Thyroid gland (tissue), 7 donors: ENCODE results near the genes PSMB6 and C1QBP.

DNA sequence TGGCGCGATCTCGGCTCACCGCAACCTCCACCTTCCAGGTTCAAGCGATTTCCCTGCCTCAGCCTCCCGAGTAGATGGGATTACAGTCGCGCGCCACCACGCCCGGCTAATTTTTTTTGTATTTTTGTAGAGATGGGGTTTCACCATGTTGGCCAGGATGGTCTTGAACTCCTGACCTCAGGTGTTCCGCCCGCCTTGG lies 482 bp upstream of the PELP1 start:
- PRO-cap, 2 experiments = no peak in any of the 2 experiments
- RAMPAGE, long total RNA, 5 experiments = no peak in any of the 5 experiments

DNA sequence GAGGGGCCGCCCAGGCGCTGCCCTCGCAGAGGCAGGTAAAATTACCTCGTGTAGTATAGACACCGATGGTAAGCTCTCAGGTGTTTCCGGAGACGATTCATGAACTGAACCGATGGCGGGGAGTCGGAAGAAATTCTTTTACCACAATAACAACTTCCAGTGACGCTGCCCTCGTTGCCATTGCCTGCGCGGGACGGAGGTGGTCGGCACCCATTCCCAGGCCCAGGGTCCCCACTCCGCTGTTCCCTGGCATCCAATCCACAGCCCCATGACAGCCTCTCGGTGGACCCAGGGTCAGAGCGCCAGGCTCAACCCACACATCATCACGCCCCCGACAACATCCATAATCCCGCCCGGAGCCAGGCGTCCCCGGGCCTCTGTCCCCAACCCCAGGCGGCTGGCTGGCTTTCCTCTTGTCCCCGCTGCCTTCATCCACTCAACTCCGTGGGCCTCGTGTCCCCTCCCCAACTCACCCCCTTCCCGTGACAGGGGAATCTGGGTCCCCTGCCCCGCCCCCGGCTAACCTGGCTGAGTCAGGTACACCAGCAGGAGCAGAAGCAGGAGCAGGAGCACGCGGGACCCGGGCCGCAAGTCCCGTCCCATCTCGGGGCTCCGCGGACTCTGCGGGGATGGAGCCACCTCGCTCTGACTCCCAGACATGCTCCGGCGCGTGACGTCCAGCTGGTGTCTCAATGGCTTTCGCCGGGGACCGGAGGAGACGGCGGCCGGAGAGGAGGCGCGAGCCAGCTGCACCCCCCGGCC lies 715 bp upstream of the ZMYND15 start:
- PRO-cap, 2 experiments = peak in 2 of 2 experiments; most common plus-strand start position 548 of the sequence (in 1); most common minus-strand start position 382 of the sequence (in 1)
- RAMPAGE, long total RNA, 5 experiments = no peak in any of the 5 experiments

GRCh38 chr17:4740442-4741032 lies 809 bp upstream of the CXCL16 start:
- PRO-cap, 2 experiments = no peak in any of the 2 experiments
- RAMPAGE, long total RNA, 5 experiments = no peak in any of the 5 experiments

- PRO-cap, 2 experiments = peak in 2 of 2 experiments; most common plus-strand start chr17:4796178 (in 1); most common minus-strand start chr17:4796047 (in 1)
- RAMPAGE, long total RNA, 5 experiments = start-site peak on the plus strand in 4 of 5 experiments, at chr17:4796167-4796191 at its widest, 1,859 to 3,294 reads per replicate
Observed at GRCh38 chr17:4795898-4796322, at the start of gene PSMB6. TSS of gene PSMB6 (plus strand) at chr17:4796164.

- PRO-cap, 2 experiments = no peak in any of the 2 experiments
- RAMPAGE, long total RNA, 5 experiments = no peak in any of the 5 experiments
Observed at GRCh38 chr17:4806510-4806781, 506 bp upstream of the PLD2 start.

GRCh38 chr17:4808166-4808624 lies 1.2 kb downstream of the PLD2 start:
- PRO-cap, 2 experiments = no peak in any of the 2 experiments
- RAMPAGE, long total RNA, 5 experiments = no peak in any of the 5 experiments

DNA sequence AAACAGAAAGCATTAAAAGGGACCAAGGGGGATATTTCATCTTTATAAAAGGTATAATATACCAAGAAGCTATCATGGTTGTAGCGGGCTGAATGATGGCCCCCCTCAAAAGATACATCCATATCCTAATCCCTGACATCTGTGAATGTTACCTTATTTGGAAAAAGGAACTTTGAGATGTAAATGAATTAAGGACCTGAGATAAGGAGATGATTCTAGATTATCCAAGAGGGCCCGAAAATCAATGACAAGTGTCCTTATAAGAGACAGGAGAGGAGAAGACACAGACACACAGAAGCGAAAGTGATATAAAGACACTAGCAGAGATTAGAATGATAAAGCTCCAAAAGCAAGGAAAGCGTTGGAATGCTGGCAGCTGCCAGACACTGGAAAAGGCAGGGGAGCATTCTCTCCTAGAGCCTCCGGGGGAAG lies 12.6 kb upstream of the GP1BA start:
- PRO-cap, 2 experiments = no peak in any of the 2 experiments
- RAMPAGE, long total RNA, 5 experiments = no peak in any of the 5 experiments

DNA sequence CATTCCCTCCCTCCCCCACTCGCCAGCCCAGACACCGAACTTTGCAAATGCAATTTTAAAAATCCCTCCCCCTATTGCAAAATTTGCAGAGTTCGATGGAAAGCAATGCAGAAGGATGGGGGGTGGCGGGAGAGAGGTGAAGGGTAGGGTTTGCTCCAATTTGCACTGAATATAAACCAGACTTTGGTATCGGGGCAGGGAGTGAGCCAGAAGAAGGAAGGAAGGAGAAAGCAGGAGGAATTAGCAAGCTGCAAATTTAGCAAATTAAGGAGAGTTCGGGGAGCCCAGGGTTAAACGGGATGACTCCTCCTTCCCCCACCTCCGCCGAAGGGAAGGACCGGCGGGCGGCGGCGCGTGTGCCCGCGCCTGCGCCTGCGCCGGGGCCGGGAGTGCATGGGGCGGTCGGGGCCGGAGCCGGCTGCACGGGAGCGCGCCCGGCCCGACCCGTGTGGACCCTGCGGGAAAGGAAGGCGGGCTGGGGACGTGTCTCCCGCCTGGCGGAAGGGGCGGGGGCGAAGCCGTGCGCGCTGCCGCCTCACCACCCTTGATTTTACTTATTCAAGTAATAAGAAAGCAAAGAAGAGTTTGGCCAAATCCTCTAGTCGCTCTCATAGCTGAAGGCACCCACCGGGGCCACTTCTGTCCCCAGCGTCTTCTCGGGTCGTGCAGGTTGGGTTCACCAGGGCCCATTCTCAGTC lies 444 bp upstream of the PFN1 start:
- PRO-cap, 2 experiments = peak in 2 of 2 experiments; most common plus-strand start position 88 of the sequence (in 2); most common minus-strand start position 457 of the sequence (in 2)
- RAMPAGE, long total RNA, 5 experiments = start-site peak on the plus strand in 2 of 5 experiments, centred at positions 489 to 530 of the sequence, 5 to 8 reads per replicate; start-site peak on the minus strand in 2 of 5 experiments, centred at positions 345 to 363 of the sequence, 16 to 17 reads per replicate

DNA sequence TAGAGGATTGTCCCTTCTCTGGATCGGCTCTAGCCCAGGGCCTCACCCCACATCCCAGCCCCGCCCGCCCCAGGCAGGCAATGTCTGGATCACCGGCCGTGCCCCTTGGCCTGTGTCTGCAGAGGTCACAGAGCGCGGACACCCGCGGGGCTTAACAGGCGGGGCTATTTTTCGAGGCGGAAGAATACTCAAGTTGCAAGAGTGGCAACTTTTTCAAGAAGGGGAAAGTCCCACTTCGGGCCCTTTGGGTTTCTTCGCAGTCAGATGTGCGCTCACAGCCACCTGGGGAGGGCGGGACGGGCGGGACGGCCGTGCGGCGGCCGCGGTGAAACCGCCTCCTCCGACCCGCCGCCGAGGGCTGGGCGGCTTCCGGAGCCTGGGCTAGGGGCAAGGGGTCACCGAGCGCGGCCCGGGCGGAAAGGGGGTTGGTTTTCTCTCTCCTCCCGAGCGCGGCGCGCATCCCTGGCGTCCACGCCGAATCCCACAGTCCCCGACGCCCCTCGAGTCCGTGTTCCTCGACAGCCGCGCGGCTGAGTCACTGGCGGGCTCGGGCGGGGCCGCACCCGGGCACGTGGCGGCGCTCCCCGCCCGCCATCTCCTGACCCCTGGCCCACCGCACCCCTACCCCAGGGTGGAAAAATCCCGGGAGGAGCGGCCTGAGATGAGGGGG lies 1.1 kb upstream of the PFN1 start:
- PRO-cap, 2 experiments = peak in 2 of 2 experiments; most common plus-strand start position 247 of the sequence (in 2); most common minus-strand start position 127 of the sequence (in 1)
- RAMPAGE, long total RNA, 5 experiments = start-site peak on the plus strand in 1 of 5 experiments, centred at position 325 of the sequence, 9 reads per replicate

DNA sequence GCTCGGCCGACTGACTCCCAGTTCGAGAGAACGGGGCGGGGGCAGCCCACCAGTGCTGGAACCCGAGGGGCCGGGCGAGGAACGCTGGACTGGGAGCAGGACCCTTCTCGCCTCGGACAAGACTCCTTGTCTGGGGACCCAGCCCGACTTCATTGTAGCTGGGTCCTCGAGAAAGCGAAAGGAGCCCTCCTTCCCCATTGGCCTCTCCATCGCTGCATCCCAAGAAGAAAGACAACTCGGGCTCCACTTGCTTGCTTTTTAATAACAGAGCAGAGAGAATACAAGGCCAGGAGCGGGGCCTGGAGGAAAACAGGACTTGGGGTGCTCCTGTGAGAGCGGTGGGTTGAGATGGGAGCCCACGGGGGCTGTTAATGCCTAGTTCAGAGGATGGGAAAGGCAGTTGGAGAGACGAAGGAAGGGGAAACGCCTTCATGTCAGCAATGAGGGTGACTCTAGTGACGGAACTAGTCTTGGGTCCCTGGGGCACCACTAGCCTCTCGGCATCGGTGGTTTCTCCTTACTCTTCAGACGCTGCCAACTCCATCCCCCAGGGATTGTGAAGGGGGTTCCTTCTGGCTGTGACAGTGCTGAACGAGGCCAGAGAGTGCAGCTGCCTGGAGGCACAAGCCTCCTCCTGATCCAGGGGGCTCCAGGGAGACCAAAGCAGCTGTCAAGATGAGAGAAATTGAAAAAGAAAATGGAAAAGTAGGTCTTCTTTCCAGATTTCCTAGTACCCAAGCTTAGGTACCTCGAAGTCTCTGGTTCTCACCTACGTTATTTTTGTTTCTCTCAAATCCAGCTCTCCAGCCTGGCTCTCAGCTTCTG lies 625 bp upstream of the CAMTA2 start:
- PRO-cap, 2 experiments = no peak in any of the 2 experiments
- RAMPAGE, long total RNA, 5 experiments = no peak in any of the 5 experiments

DNA sequence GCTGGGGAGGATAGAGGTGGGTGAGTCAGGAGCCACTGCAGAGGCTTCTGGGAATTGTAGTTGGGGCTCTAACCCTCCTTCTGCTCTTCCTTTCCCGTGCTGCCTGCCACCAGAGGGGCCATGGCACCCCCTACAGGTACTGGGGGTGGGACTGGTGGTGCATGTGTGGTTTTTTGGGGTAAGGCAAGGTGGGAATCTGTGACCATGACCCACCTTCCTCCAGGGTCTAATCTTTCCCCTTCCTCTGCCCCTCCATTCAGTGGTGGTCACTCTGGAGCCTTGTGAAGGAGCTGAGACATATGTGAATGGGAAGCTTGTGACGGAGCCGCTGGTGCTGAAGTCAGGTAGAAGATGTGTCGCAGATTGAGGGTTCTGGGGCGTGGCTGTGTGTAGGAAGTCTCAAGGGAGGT lies 15.5 kb downstream of the SLC52A1 start:
- PRO-cap, 2 experiments = no peak in any of the 2 experiments
- RAMPAGE, long total RNA, 5 experiments = no peak in any of the 5 experiments

GRCh38 chr17:5042052-5042820 lies 7.0 kb upstream of the SLC52A1 start:
- PRO-cap, 2 experiments = no peak in any of the 2 experiments
- RAMPAGE, long total RNA, 5 experiments = no peak in any of the 5 experiments

DNA sequence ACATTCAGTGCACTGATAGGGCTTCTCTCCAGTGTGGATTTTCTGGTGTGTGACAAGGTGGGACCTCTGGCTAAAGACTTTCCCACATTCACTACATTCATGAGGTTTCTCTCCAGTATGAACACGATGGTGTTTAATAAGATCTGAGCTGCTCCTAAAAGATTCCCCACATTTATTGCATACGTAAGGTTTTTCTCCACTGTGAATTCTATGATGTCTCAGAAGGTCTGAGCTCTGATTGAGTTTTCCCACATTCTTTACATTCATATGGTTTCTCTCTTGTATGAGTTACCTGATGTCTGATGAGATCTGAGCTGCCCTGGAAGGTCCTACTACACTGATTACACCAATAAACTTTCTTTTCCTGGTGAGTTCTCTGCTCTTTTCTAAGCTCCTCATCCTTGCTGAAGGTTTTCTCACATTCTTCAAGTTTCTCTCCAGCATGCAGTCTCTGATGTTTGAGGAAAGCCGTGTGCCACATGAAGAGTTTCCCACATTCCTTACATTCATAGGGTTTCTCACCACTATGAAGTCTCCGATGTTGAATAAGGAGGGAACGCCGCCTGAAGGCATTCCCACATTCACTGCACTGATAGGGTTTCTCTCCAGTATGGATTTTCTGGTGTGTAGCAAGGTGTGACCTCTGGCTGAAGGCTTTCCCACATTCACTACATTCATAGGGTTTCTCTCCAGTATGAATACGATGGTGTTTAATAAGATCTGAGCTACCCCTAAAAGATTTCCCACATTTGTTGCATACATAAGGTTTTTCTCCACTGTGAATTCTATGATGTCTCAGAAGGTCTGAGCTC lies 9.8 kb downstream of the ZNF594 start:
- PRO-cap, 2 experiments = no peak in any of the 2 experiments
- RAMPAGE, long total RNA, 5 experiments = no peak in any of the 5 experiments

- PRO-cap, 2 experiments = no peak in any of the 2 experiments
- RAMPAGE, long total RNA, 5 experiments = no peak in any of the 5 experiments
Observed at GRCh38 chr17:5198600-5198858, 6.9 kb upstream of the ZNF594 start.

GRCh38 chr17:5200234-5200875 lies 8.7 kb upstream of the ZNF594 start:
- PRO-cap, 2 experiments = no peak in any of the 2 experiments
- RAMPAGE, long total RNA, 5 experiments = no peak in any of the 5 experiments

- PRO-cap, 2 experiments = no peak in any of the 2 experiments
- RAMPAGE, long total RNA, 5 experiments = no peak in any of the 5 experiments
Observed at GRCh38 chr17:5361099-5361995, 58.1 kb downstream of the NUP88 start.

DNA sequence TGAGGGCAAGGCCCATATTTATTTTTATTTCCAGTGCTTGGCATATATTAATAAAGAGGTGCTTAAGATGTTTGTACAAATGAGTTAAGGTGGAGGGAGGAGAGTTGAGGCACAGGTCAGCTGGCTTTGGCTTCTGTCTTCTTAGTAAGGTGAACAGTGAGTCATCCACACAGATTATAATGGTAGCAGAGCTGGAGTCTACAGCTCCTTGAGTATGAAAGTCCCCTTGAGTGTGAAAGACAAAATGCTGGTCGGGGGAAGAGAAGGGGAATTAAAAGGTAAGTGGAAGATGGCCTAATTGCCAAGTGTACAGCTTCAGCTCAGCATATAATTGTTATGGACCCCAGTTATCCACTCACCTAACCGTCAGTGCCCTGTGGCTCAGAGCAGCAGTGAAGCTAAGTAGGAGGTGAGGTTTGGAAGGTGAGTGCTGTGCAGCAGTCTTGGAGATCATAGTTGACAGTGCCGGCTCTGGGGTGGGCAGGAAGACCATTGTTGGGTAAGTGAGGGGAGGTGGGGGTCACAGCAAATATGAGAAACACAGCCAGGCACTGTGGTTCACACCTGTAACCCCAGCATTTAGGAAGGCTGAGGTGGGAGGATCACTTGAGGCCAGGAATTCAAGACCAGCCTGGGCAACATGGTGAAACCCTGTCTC lies 8.2 kb downstream of the C1QBP start:
- PRO-cap, 2 experiments = no peak in any of the 2 experiments
- RAMPAGE, long total RNA, 5 experiments = no peak in any of the 5 experiments

GRCh38 chr17:5434706-5435531 lies 4.0 kb downstream of the C1QBP start:
- PRO-cap, 2 experiments = no peak in any of the 2 experiments
- RAMPAGE, long total RNA, 5 experiments = no peak in any of the 5 experiments

DNA sequence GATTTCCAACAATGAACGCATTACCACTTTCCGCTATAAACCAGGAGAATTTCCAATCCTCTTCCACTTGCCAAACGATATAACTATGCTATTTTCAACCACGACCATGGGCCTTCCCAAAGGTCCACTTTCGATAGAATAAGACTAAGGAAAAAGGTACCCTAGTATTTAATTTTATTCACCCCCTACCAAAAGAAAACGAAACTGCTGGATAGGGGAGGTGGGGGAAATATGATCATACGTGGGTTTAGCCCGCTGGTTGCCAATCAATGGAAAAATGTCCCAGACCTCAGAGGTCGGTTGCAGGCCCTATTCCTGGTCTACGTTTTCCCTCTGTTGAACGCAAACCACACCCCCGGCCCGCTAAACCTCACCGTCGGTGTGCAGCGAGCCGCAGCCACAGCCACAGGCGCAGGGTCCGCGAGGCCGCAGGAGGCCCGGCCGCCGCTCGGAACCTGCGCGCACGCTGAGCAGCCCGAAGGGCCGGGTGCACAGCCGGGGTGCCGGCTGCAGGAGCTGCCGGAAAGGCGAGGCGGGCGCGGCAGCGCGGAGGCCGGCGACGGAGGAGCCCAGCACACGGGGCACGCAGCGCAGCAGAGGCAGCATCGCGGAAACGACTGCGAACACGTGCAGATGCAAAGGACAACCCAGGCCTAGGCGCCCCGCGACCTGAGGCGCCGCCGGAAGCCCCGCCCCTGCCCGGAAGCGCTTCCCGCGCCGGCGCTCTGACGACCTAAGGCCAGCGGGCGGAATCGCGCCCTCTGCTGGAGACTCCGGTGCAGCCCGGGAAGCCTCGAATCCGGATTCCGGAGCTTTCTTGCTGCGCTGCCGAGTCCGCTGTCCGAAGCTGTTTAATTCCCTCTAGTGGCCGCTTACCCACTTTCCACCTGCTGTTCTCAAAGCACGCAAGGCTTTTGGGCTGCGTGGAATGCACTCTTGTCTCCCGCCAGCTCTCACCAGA lies at the start of gene C1QBP:
Gene C1QBP, minus strand, starts transcription at position 688 of the 961 bp plus-strand sequence.
- PRO-cap, 2 experiments = peak in 2 of 2 experiments; most common plus-strand start position 530 of the sequence (in 1); most common minus-strand start position 697 of the sequence (in 2)
- RAMPAGE, long total RNA, 5 experiments = start-site peak on the minus strand in 2 of 5 experiments, centred at positions 456 to 698 of the sequence, 22 to 42 reads per replicate

- PRO-cap, 2 experiments = no peak in any of the 2 experiments
- RAMPAGE, long total RNA, 5 experiments = no peak in any of the 5 experiments
Observed at GRCh38 chr17:6071269-6071660, 1.1 kb downstream of the WSCD1 start.